Jejunum (tissue), 1 donor: ENCODE measurements around the genes EIF3A and DENND10.

- PRO-cap, result no peak
These were observed 62.8 kb upstream of the NANOS1 start for GRCh38 chr10:118966649-118967169.

DNA sequence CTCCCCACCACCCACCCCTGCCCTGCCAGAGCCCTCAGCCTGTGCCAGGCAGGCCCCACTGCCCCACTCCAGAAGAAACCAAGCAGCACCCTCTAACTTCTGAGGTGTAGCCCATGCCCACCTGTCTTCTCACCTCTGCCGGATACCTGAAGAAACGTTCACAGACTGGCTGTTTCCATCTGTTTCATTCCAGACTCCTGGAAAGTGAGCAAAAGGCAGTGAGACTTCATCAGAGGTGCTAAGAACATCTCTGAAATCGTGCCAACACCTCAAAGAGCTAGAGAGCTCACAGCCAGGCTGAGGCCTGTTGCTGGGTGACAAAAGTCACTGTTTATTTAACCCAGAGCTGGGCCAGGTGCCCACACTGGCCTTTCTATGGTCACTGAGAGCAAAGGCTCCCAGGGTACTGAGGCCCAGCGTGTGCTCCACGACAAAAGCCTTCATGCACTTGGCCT, 3.8 kb upstream of the NANOS1 start:
- PRO-cap, result no peak

DNA sequence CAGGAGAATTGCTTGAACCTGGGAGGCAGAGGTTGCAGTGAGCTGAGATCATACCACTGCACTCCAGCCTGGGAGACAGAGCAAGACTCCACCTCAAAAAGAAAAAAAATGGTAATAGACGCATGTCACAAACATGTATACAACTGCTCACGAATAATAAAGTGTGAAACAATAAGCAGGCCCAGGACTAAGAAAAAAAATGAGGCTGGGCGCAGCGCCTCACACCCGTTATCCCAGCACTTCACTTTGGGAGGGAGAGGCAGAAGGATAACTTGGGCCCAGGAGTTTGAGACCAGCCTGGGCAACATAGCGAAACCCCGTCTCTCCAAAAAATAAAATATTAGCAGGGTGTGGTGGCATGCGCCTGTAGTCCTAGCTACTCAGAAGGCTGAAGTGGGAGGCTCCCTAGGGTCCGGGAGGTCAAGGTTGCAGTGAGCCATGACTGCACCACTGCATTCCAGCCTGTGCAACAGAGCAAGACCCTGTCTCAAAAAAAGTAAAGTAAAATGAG, 11.6 kb downstream of the NANOS1 start:
- PRO-cap, result no peak

DNA sequence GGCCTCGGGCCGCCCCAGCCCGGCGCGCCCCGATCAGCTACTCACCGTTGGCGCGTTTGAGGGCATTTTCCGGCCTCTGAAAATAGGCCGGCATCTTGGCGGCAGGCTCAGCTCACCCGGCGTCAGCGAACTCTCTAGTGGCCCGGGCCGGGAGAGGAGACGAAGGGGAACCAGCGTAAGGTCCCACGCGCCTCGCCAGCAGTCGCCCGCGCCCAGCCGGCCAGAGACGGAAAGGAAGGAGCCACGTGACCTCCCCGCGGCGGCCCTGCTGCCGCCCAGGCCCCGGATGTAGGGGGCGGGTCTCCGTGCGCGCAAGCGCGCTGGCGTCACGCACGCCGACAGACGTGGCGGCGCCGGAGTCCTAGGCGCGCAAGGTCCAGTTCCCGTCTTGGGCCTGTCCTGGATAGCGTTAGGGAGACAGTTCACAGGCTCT, at the start of gene EIF3A:
Gene EIF3A, minus strand, starts transcription at position 235 of the 433 bp plus-strand sequence.
- PRO-cap, result bidirectional peak, plus-strand start at position 341 of the sequence, minus-strand start at position 228 of the sequence

DNA sequence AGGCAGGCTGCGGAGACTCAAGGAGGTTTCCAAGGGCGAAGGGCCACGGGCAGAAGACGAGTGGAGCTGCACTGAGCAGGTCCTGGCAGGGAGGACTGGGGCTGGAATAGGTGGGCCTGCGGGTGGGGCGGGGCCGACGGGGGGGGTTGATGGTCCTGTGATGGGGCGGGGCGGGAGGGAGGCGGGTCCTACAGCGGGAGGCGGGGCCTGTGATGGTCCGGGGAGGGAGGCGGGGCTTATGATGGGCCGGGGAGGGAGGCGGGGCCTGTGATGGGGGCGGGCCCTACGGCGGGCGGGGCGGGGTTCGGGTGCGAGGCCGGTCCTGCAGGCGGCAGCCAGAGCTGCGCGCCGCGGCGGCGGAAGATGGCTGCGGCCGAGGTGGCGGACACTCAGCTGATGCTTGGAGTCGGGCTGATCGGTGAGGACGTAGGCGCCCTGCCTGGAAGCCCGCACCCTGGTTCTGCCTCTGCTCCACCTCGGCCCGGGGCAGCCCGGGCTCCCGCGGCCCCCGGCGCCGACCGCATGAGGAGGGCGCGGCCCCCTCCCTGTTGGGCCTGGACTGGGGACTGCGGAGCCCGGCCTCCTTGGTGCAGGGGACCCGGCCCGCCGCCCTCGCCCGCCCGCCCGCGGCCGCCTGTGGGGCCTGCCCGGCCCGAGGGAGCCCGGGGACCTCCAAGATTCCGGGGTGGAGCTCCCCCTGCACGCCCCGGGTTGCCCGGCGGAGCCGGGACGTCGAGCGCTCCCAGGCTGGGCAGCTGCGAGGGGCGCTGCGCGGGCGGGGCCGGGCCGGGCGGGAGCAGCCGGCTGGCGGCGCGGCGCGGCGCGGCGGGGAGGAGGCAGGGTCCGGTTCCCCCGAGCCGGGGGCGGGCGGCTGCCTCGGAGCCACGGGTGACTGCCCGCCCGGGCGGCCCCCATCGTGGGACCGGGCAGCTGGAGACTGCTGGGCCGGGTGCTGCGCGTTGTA, at the start of gene DENND10:
Gene DENND10, plus strand, starts transcription at position 334 of the 964 bp plus-strand sequence.
- PRO-cap, result unidirectional peak, plus-strand start at position 338 of the sequence

- PRO-cap, result no peak
These were observed 28.0 kb downstream of the DENND10 start for GRCh38 chr10:119131793-119132430.

DNA sequence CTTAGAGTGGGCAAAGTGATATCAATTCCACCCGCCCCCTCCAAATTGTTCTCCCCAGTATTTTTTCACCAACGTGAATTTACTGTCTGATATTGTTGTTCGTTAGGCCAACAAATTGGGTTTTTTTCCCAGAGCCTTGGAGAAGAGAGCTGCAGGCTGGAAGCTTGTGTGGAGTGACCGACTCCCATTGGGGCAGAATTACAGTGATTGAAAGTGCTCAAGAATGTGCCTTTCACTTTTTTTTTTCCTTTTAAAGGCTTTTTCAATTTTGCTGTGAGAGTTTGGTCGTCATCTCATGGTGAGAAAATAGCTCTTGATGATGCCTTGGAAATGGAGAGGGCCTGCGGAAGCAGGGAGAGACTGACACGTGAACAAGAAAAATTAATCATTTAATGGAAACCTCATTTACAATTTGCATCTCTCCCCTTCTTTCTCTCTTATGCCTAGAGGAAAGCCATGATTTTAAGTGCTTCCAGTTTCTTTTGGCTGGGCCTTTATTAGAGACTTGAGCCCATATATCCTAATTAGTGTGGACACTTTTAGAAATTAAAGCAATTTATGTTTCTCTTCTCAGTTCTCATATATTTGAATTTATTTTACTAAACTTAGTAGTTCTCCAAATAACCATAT, 2.7 kb downstream of the GRK5 start:
- PRO-cap, result no peak

DNA sequence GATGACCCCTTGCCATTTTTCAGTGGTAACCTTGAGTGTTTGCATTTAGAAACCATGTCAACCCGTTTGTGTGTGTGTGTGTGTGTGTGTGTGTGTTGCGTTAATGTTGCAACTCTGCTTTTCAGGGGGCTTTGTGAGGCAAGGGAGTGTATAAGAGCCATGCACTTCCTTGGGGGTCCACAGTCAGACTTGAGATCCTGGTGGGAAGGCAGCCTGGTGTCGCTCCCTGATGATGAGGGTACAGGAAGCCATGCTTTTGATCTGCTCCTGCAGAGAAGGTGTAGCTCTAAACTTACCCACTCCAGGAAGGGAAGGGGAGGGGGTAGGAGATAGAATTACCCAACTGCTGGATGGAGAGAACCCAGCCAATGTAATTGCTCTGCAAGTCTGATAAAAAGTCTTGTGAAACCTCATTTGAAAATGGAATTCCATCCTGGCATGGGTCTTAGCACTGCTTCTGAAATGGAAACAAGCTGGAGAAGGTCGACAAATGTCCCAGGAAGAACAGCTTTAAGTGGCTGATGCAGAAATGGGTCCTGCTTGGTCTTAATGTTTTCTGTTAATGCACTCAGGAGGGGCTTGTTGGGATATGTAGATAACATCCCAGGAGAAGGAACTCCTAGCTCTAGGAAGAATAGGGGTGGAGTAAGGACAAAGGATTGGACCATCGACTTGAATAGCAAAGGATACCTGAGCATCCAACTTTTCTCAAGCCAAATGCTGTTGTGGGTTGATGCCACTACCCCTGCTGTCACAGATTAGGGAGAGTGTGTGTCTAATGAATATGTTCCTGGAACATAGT, 10.8 kb downstream of the GRK5 start:
- PRO-cap, result no peak

- PRO-cap, result no peak
These were observed 26.2 kb downstream of the GRK5 start for GRCh38 chr10:119233213-119234395.

DNA sequence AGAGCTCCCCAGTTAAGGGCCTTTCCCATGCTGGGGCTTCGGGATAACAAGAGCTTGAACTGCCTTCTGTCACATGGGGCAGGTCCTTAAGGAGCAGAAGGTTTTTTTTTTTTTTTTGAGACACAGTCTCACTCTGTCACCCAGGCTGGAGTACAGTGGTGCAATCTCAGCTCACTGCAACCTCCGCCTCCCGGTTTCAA, 31.7 kb downstream of the GRK5 start:
- PRO-cap, result no peak

- PRO-cap, result no peak
These were observed 35.1 kb downstream of the GRK5 start for GRCh38 chr10:119242197-119243051.

DNA sequence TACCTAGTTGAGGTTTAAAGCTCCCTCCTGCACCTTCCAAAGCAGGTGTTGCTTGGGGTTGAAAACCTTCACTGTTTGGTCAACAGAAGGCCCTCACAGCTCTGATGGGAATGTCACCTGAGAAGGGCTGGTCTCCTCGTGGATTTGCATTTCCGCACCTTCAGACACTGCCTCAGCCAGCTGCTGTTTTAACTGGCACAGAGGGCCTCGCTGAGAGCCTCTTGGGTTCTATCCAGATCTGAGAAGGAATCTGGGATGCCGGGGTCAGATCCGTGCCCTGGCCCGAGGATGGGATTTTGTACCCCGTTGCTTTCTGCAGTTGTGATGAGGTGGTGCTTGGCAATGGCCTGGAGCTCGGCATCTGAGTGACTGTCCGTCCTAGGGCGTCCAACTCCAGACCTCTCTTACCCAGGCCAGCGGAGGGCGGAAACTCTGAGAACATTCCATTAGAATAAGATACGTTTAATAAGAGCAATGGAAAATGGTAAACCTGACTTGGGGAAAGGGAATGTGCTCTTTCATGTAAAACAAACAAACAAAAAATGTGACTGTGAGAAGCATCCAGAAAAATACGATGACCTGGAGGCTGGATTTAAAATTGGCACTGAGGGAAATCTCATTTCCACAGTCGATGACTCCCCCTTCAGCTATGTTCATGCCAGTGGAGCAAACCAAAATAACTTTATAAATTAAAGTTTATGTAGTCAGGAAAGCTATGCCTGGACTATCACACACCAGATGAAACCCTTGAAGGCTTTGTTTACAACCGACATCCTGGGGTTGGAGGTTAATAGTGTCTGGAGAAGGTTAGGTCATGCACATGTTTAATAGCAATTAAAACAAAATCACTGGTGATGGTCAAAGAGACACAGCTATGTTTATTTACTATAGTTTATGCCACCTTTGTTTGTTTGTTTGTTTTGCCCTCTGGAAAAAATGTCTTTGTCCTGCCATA, 39.6 kb downstream of the GRK5 start:
- PRO-cap, result unidirectional peak, minus-strand start at position 363 of the sequence; unidirectional peak, minus-strand start at position 406 of the sequence

DNA sequence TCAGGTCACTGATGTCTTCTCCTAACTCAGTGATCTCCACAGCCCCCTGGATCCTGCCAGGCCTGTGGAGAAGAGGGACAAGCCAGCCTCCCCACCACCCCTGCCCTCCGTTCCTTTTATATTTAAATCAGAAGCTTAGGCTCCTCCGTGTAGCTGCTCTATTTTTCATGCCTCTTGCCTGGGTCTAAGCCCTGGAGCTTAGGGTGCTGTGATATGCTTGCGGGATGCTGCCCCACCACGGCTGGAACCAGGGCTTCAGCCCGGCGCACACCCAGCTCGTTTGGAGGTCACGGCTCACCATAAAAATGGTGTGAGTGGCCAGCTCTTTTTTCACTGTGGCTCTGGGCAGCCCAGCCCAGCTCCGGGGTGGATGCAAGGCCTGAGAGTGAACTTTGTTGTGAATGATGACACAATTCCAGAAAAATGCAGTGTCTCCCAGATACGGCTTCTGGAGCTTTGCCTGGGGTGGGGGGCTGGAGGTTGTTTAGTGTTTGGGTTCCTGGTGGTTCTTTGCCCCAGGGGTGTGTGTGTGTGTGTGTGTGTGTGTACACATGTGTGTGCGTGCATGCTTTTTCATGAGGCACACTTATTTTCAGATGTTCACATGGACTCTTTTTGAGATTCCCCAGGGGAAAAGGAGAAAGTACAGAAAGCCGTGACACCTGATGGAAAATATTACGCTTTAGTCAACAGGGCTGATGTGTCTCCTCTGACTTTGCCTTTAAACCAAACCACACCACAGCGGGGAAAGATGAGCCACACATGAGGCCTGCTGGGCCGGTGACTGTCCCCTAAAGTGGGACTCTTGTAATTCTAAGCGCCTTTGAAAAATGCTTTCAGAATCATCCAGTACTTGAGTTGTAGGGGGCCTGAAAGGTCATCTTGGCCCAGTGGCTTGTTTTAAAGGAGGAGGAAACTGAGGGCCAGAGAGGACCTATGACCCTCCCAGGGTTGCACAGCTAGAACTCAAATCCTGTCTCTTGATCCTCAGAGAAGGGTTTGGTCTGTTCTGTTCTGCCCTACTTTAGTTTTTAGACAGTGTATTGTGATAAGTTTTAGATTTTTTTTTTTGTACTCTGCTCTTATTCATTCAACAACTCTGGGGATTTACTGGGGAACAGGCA, 46.3 kb downstream of the GRK5 start:
- PRO-cap, result no peak

GRCh38 chr10:119313302-119314270, 106.2 kb downstream of the GRK5 start:
- PRO-cap, result no peak

- PRO-cap, result no peak
These were observed 107.7 kb downstream of the GRK5 start for GRCh38 chr10:119315016-119315587.

- PRO-cap, result no peak
These were observed 134.6 kb downstream of the GRK5 start for GRCh38 chr10:119341946-119342454.

DNA sequence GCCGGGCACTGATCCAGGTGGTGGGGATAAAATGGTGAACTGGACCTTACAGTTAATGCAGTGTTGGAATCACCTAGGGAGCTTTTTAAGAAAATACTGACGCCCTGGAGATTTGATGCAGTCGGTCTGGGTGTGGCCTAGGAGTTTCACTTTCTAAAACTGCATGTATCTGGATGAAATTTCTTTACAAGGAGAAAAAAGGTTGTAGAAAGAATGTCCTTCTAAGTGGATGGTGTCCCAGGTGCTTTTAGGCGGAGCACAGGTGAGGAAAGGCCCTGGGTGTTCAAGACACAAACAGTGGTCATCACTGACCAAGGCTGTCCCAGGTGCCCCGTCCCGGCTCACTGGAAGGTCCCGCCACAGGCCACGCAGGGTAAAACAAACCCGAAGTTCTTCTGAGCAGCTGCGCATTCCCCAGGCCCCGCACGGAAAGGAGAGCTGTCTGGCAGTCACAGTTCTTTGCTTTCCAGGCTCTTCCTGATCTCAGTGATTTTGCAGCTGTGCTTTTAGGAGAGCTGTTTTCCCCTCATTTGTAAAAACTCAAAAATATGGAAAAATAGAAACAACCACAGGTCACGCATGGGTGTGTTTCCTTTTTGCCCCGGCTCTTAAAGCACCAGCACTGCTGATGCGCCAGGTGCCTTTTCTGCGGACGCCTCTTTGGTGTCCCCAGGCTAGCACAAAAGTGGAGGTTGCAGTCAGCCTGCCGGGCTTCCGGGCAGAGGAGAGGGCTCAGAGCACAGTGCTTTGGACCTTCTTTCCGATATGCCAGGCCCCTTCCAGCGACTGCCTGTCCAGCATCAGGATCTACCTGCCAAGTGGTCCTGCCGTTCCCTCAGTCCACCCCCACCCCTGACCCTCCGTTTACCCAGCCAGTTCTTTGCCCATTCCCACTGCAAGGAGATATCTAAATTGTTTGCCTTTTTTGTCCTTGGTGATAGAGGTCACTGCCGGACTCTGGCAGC, 162.0 kb downstream of the GRK5 start:
- PRO-cap, result no peak

DNA sequence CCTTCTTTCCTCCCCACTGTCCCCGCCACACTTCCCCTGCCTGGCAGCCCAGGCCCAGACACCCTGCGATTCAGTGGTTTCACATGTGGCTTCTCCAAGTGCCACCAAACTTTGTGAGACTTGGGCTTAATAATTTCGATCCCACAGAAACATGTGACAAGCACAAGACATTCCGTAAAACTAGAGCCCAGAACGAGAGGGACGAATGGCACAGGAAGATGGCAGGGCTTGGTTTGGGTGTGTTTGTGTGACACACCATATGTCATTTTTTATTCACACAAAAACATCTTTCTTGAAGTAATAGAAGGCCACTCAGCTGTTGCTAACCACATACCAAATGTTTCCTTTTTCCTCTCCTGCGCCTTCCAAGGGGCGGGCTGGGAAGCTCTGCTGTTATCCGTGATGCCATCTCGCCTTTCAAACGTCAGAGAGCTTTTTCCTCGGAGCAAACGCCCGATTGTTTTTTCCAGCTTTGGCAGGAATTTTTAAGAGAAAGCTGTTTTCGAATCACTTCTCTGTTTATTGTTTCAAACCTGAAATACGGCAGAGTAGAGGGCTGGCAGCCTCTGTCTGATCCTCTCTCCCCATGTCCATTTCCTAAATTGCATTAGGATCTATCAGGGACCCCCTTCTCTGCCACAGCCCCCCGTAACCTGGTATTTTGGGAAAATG, 163.0 kb downstream of the GRK5 start:
- PRO-cap, result no peak

GRCh38 chr10:119370890-119371643, 163.7 kb downstream of the GRK5 start:
- PRO-cap, result no peak

DNA sequence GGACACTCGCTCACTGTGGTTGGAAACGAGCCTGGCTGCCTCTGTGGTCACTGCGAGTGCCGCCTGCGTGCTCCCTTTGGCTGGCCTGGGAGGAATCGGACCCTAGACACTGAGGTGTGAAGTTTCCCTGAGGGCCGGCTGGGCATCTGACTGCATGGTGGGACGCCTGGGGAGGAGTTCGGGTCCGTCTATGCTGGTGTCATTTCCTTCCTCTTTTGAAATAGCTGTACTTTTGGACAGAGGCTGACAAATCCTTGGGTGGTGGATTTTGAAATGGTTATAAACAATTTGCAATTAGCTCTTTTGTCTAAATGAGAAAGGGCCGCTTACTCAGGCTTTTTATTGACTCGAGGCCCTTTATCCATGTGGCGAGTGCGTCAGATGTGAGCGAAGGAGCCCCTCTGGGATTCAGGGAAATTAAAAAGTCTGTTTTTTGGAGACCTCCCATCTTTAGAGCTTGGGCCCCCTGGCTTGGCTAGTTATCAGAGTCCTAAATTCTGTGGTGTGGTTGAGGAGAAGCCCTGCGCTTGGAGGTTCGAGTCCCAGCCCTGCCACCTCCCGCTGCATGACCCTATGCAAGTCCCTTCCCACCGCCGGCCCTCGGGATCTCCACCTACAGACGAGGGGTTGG, 147.1 kb downstream of the RGS10 start:
- PRO-cap, result unidirectional peak, minus-strand start at position 148 of the sequence